Heart right ventricle (tissue), 2 donors: ENCODE measurements around a stretch of chr15.

GRCh38 chr15:68783731-68784021 is 37.0 kb downstream of the ANP32A start:
- PRO-cap, 2 experiments: no peak in any of the 2 experiments

GRCh38 chr15:68789535-68790566 is 30.8 kb downstream of the ANP32A start:
- PRO-cap, 2 experiments: no peak in any of the 2 experiments

DNA sequence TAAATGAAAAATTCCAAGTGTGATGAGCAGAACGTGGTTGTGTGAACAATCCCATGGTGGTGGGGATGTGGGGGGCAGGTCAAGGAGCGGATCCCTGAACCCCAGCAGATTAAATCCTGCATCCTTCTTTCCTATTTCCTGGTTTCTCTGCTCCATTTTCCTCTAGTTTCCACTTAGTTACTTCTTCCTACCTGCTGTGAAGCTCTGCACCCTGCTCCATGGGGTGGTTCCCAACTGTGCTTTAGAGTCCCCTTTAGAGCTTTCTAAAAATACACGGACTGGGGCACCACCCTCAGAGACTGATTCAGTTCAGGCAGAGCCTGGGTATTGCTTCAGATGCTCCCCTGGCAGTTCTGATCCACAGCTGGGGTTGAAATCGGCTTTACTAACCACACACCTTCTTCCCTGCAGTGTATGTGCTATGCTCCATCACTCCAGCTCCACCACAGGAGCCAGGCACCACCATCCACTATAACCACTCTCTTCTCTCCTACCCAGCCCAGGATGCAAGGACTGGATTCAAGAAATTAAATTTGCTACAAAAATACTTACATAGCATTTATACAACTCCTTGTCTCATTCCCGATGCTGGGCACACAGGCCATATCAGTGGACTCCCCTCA is 12.6 kb downstream of the ANP32A start:
- PRO-cap, 2 experiments: no peak in any of the 2 experiments

DNA sequence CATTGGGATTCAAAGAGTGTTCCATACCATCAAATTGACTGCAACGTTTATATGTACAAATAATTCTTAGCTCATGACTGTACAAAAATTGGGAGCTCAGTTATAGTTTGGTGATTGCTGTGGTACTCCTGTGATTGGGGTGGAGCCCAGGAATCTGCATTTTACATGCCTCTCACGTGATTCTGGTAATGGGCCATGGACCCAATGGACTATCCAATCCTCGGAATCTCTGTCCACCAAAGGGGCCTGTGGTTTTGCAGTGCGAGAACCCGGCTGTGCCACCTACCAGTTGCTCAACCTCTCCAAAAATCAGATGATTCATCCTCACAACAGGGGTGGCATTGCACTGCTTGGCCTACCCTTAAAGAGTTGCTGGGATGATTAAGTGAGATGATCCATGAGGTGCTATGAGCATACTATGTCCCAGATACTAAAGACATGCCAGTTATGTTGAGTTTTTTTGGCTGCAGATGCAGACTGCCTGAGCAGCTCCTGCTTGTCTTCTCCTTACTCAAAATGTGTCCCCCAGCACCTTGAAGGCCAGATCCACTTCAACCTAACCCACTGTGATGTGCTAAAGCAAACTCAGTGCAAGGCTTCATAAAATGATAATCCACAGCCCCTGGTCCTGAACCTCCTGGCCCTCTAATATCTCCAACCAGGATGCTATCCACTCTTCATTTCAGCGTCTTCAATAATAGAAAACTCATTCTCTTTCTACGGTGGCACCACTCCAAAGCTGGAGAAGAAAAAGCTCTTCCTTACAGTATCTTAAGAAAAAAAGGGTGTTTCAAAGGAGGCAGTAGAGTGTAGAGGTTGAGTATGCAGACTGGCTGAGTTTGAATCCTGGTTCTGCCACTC is 5.0 kb downstream of the ANP32A start:
- PRO-cap, 2 experiments: no peak in any of the 2 experiments

GRCh38 chr15:68817826-68818091 is 2.9 kb downstream of the ANP32A start:
- PRO-cap, 2 experiments: peak in 2 of 2 experiments; most common plus-strand start chr15:68817894 (in 1); most common minus-strand start chr15:68817859 (in 1)

- PRO-cap, 2 experiments: peak in 2 of 2 experiments; most common plus-strand start chr15:68821090 (in 2)
These were observed 437 bp upstream of the ANP32A start for GRCh38 chr15:68820954-68821710.

- PRO-cap, 2 experiments: peak in 2 of 2 experiments; most common plus-strand start chr15:69074666 (in 1); most common minus-strand start chr15:69074586 (in 2)
These were observed 59.7 kb downstream of the NOX5 start for GRCh38 chr15:69073935-69074845.

GRCh38 chr15:69314255-69314777 is 15.6 kb downstream of the PAQR5 start:
- PRO-cap, 2 experiments: no peak in any of the 2 experiments

- PRO-cap, 2 experiments: no peak in any of the 2 experiments
These were observed 7.9 kb upstream of the RPLP1 start for GRCh38 chr15:69444723-69445034.

DNA sequence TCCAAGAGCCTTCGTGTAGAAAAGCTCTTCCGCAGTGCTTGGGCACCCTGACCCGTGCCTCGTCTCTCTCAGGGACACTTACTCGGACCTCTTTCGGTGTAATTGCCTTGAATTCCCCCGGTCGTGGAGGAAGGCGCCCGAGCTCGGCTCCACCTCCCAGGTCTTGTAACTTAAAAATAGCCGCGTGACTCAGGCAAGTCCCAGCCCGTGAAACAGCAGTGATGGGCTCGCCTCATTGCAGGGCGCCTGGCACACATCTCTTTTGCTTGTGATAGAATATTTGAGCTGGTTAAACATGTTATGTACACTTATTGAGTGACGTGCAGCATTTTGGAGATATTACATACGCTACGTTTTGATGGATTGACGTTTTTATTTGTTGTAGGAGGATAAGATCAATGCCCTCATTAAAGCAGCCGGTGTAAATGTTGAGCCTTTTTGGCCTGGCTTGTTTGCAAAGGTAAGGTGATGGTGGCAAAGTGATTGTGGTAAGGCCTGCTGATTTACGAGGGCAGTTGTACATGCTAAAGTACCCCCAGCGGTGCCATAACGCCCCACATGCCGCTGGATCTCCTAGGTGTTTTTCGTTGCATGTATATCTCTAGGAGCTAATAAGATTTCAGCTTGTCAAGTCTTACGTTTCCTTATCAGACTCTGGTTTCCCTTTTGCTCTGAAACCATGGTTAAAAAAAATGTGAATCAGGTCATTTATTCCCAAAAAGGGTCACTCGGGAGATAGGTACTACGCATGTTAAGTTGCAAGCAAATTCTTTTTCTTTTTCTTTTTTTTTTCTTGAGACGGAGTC is 847 bp downstream of the RPLP1 start:
- PRO-cap, 2 experiments: peak in 1 of 2 experiments; most common plus-strand start position 196 of the sequence (in 1); most common minus-strand start position 165 of the sequence (in 1)

- PRO-cap, 2 experiments: no peak in any of the 2 experiments
These were observed 2.2 kb downstream of the RPLP1 start for GRCh38 chr15:69454397-69455577.

DNA sequence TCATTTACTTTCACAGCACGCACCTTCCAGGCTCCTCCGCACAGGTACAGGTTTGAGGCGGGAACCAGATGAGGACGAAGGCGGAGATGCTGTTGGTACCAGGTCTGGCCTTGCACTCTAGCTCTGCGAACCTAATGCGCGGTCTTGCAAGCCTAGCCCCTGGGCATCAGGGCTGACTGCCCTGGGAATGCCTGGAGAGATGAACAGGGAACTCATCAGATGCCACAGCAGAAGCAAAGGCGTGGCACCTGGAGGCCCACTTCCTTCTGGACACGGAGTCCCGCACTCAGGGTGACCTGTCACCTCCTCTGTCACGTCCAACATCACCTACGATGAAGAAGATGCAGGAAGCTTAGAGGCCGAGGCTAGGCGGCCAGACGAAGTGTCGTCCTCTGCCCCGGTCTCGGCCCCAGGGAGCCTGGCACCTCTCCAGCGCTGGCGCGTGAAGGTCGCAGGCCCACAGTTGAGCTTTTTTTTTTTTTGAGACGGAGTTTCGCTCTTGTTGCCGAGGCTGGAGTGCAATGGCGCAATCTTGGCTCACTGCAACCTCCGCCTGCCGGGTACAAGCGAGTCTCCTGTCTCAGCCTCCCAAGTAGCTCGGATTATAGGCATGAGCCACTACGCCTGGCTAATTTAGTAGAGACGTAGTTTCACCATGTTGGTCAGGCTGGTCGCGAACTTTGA is 9.5 kb downstream of the RPLP1 start:
- PRO-cap, 2 experiments: no peak in any of the 2 experiments

GRCh38 chr15:69556266-69556849 is 103.7 kb downstream of the RPLP1 start:
- PRO-cap, 2 experiments: no peak in any of the 2 experiments

DNA sequence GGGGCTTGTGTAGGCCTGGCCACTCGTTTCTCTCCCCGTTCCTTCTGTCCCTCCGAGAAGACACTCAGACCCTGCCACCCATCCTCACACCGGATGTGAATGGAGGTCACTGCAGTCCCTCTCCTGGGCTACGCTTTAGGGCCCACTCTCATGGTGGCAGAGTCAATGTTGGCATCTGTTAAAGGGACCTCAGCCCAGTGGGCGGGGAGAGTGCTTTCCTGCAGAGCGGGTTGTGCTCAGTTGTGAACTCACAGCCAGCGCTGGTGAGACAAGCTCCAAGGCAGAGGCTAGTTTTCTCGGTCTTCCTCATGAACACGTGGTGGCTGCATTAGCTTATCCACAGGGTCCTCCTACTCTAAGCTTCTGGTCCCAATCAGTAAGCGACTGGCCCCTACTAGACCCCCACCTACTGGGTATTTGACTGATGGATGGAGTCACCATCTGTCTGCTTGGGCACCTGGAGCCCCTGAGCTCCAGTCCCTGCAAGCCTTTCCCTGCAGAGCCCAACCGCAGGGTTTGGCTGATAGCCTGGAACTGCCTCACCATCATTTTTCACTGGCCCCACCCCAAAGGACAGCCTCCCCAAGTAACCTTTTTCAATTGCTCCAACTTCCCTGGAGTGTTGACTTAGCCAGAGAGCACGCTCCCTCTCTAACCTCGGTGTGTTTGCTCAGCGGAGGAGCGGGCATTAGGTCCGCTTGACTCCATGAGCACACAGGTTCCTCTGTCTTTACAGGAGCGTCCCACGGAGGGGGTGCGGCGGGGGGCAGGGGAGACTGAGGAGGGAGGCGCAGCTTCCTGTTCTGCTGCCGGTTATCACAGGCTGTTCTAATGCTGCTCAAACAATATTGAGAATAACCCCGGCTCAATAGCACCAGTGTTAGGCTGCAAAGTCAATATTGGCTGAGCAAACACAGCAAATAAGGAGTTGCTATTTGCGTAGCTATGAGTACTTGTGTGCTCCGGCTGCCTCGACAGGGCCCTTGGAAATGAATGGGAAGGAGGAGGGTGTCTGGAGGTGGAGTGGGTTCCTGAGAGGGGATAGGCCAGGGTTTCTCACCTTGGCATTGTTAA is 141.6 kb downstream of the RPLP1 start:
- PRO-cap, 2 experiments: peak in 2 of 2 experiments; most common plus-strand start position 599 of the sequence (in 1)

DNA sequence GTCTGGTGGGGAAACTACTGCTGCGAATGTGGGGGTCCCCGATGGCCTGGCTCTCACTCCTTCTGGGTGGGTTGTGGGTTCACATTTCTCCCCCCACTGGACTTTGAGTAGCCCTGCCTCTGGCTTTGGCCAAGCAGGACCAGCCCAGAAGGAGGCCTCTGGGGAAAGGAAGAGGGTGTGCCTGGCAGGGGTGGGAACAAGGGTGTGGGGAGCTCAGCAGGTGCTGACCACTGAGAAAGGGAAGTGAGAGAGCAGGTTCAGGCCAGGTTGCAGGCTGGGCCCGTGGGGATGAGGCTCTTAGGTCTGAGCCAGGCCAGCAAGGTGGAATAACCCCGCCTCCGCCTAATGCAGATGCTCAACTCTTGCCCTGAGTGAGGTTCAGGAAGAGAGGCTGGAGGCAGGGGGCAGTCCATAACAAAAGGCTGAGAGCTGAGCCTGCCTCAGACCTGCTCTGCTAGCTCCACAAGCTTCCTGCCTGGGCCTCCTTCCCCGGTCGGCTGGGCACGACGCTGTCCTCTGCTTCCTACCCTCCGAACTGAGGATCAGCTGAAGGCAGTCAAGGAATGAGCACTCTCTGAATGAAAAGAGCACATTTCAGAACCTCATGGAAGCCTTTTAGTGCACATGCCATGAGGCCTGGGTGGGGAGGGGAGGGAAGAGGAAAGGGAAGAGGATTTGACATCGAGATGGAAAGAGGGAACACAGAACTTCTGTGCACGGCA is 82.7 kb downstream of the TLE3 start:
- PRO-cap, 2 experiments: no peak in any of the 2 experiments

DNA sequence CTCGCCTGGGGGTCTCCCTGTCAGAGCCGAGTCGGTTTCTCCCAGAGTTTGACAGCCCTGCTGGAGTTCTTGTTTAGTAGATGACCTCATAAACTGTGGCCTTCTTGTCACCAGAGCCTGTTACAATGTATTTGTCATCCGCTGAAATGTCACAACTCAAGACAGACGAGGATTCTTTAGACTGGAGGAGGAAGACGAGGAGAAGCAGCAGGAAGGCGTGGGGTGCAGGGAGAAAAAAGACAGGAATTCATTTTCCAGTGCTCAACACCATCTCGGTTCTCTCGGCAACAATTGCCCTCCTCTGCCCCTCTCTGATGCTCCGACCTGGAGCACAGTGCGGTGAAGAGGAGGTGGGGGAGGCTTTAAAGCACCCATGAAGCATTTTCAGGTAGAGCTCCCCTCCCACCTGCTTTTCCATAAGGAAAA is 47.7 kb downstream of the TLE3 start:
- PRO-cap, 2 experiments: no peak in any of the 2 experiments

DNA sequence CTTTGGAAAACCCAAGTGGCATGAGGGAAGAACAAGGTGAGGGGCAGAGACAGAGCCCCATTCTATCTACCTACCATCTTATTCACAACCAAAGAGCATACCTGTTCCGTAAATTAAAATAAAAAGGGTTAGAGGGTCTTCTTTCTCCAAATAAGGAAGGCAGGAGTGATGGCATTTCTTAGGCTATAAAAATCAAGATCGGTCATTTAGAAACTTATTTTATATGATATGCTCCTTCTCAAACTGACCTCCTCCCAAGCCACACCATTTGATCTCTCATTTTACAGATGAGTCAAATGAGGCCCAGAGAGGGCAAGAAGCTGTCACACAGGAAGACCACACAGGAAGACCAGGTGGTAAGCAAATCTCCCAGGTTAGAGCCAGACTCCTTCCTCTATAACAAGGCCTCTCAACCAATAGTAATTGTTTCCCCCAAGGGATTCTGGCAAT is 13.9 kb downstream of the TLE3 start:
- PRO-cap, 2 experiments: no peak in any of the 2 experiments

- PRO-cap, 2 experiments: no peak in any of the 2 experiments
These were observed 68.2 kb upstream of the TLE3 start for GRCh38 chr15:70165810-70166486.

DNA sequence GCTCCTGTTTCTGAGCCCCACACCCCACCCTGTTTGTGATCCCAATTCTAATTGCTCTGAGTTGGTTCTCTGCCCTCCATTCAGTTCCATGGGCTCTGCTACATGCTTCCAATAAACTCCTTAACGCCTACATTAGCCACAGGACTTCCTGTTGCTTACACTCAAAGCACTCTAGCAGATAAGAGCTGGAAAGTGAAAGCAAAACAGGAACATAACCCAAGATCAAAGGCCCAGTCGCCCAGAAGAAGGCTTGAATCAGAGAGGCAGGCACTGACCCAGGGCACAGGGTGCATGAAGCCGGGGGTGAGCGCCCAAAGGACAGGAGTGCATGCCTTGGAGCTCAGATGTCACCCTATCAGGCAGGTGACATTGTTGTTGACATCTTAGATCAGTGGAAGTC is 235.1 kb downstream of the UACA start:
- PRO-cap, 2 experiments: no peak in any of the 2 experiments

DNA sequence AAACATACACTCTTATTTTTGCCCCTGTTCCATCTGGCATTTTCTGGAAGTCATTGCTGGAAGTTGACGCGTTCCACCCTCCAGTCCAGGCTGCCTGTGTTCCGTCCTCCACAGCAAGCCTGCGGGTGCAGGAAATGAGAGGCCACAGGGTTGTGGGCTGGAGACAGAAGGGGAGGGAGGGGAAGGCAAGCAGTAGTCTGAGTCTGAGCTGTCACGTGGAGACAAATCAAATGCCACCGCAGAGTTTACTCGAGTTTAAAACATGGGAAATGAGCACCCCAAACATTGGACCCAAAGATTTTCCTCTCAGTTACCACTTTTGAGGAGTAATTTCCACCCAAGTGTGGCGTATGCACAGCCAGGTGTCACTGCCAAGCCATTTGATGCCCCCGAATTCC is 204.1 kb downstream of the UACA start:
- PRO-cap, 2 experiments: no peak in any of the 2 experiments